HT1080 (cell line): Measurements from ENCODE around the gene WDR72.

RAMPAGE:
- cytosol, long total RNA: no peak
- long total RNA: no peak
- nucleus, long total RNA: no peak
Observed at GRCh38 chr15:51846411-51846911, 17.0 kb downstream of the TMOD3 start.

RAMPAGE:
- cytosol, long total RNA: no peak
- long total RNA: no peak
- nucleus, long total RNA: no peak
Observed at GRCh38 chr15:51907606-51907828, 64.1 kb downstream of the LEO1 start.

RAMPAGE:
- cytosol, long total RNA: no peak
- long total RNA: no peak
- nucleus, long total RNA: no peak
Observed at GRCh38 chr15:52069493-52070193, 42.9 kb downstream of the BCL2L10 start.

GRCh38 chr15:52248517-52249431 lies 46.8 kb downstream of the MYO5C start:
RAMPAGE:
- cytosol, long total RNA: no peak
- long total RNA: no peak
- nucleus, long total RNA: no peak

DNA sequence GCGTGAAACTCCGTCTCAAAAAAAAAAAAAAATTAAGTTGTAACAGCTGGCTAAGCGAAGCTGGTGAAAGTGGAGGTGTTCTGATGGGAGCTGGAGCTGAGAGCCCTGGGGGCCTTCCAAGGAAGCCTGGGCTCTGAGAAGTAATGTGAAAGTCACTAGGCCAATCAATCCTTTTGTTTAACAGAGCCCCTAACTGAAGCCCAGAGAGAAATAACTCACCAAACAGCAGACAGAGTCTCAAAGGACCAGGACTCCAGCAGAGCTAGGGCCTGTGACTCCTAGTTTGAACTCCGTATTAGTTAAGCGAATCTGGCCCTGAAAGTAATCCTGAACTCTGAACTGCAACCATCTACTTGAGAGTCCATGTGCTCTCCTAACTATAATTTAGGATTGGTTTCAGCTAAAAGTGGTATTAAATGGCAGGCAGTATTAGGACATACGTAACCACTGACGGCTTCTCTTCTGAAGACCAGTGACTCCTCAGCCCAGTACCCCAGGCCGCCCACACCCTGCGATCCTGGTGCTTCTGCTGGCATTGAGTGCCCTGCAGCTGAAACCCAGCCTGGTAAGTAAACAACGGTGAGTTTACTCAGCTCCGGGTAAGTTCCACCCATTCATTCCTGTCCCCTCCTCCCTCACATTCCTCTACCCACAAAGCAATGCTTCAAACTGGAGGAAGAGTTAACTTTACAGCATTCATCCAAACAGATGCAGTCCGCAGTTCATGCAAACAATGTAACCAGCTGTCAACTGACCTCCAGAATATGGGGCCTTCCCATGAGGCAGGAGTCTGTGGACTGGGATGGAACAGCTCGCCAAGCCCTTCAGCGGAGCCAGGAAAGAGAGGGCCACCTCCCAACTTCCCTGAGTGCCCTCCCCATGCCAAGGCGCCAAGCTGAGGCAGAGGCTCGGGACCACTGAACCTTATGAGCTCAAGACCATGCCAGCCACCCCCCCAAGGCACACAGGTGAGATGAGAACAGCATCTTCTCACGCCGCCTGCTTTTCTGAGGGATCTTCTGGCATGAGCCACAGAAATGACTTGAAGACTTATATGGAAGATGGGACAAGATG lies 7.3 kb downstream of the MYO5C start:
RAMPAGE:
- cytosol, long total RNA: no peak
- long total RNA: no peak
- nucleus, long total RNA: no peak

DNA sequence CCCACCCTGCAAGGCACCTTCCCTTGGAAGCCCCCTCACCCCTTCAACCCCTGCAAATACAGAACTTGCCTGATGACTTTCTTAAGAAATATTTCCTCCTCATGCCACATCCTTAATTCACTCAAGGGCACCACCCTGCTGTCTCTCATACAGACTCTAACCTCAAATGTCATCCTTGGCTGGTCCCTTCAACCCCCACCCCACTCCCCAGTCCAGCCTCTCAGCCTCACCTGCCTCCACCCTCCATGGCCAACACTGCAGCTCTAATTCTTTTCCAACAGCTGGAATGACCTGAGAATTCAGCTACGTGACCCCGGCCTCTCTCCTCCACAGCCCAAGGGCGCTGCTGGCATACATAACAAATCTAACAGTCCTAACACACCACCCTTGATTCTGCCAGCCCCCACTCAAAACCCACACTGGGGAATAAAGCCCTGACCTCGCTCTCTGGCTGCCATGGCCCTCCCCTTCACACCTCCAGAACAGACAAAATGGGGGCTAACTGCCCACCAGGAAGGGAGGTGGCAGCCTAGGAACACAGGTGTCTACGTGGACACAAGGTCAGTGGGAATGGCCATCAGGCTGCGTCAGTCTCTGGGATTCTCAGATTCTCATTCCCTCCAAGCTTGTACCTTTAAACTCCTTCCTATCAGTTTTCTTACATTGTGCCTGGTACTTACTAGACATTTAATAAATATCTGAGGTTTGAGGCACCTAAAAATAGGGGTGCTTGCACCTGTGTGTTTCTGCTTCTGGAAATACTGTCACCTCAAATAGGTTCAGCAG lies 2.0 kb downstream of the MYO5C start:
RAMPAGE:
- cytosol, long total RNA: no peak
- long total RNA: no peak
- nucleus, long total RNA: no peak

RAMPAGE:
- cytosol, long total RNA: no peak
- long total RNA: no peak
- nucleus, long total RNA: no peak
Observed at GRCh38 chr15:52370138-52370485, 74.5 kb upstream of the MYO5C start.

RAMPAGE:
- cytosol, long total RNA: no peak
- long total RNA: no peak
- nucleus, long total RNA: no peak
Observed at GRCh38 chr15:52382968-52383599, 87.5 kb upstream of the MYO5C start.

GRCh38 chr15:52662887-52663446 lies 16.2 kb downstream of the ATOSA start:
RAMPAGE:
- cytosol, long total RNA: no peak
- long total RNA: no peak
- nucleus, long total RNA: no peak

GRCh38 chr15:52677749-52677963 lies 1.5 kb downstream of the ATOSA start:
RAMPAGE:
- cytosol, long total RNA: no peak
- long total RNA: no peak
- nucleus, long total RNA: no peak

DNA sequence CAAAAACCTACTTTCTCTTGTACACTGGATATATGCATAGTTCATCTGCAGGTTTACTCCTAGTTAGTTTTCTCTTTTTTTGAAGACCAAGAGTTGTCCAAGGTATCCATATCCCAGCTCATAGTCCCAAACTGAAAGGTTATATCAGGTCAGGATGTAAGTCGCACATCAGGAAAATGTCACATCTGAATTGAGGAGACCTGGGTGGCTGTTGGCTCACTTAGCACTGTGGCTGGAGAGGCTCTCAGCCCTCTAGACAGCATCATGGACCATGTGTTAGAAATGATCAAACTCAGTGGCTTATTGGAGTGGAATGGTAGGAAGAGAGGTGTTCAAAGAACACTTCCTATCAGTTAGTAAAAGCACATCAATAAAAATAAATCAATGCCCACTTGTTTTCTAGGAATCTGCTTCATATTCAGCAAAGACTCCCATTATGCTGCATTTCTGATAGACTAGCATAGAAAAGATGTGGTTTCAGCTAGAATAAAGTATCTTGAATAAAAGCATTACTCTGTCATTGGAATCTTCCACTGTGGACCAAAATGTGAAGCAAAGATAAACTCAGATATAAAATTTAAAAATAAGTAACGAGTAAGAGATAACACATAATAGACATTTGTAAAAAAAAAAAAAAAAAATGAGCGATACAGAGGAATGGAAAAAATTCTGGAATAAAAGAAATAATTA lies 309.5 kb downstream of the WDR72 start:
RAMPAGE:
- cytosol, long total RNA: no peak
- long total RNA: no peak
- nucleus, long total RNA: no peak

DNA sequence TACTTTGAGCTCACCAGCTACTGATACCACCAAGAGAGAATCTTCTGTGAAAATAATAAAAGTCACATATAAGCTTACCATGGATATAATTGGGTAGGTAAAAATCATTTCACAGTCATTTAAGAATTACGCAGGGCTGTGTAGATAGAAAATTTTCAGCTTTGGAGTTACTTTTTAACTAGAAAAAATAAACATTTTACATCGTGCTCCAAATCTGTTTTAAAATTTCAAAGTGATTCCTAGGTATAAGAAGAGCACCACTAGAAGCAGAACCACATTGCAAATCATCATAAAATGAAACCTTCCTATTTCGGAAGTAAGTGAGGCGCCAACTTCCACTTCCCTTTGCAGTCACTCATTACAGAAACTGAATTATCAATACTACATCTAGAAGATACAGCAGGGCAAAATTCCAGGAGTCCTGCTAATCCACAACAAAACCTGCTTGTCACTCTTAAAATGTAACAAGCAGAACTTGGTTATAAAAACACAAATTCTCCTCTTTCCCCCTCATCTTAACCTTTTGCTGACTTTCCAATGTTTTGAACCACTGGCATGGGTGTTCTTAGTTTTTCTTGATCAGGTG lies 44.9 kb downstream of the WDR72 start:
RAMPAGE:
- cytosol, long total RNA: no peak
- long total RNA: no peak
- nucleus, long total RNA: no peak

DNA sequence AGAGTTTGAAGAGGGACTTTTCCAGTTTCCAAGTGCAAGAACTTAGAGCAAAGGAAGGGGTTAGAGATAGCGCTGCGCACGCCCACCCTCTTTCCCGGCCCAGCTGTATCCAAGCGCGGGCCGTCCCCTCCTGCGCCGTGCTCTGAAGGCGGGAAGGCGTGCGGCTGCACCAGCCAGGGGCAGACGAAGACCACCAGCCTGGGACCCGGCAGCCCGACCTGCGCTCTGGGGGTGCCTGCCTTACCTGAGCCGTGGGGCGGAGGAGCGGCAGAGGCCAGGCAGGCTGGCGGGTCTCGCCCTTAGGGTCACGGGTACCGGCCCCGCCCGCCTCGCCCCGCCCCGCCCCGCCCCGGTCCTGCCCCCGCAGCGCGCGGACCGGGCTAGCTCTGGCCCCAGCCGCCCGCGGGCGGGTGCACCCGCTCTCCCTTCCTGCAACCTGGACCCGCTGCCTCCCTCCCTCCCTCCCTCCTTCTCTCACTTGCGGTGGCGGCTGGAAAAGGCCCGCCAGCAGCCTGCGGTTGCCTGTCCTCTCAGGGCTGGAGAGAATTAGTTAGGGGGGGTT lies at the start of gene WDR72:
TSS of gene WDR72 (minus strand) at position 275 of the 562 bp plus-strand sequence.
RAMPAGE:
- cytosol, long total RNA: no peak
- long total RNA: no peak
- nucleus, long total RNA: no peak

GRCh38 chr15:53830775-53831496 lies 71.5 kb upstream of the WDR72 start:
RAMPAGE:
- cytosol, long total RNA: no peak
- long total RNA: no peak
- nucleus, long total RNA: no peak

DNA sequence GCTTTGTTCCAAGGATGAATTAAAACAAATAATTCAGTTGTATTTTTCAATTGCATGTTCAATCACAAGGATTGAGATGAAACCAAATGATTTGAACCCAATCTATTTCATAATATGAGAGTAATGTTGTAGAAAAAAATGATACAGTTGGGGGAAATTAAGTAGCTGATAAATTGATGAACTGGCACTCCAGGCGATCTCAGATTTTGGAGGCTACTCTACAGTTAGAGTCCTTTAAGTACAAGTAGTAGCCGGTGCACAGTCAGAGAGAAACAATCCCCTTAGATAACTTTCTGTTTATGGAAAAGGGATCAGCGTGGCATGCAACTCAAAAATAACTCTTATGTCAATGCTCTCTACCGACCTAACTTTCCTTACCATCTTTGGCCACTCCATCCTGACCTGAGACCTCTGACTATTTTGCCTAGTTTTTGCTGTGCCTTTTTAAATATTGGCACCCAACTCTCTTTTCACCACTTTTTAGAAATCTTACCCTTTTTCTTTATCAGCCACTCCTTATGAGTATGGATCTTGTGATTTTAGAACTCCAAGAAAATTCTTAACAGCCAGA lies 299.6 kb downstream of the UNC13C start:
RAMPAGE:
- cytosol, long total RNA: no peak
- long total RNA: no peak
- nucleus, long total RNA: no peak

RAMPAGE:
- cytosol, long total RNA: no peak
- long total RNA: no peak
- nucleus, long total RNA: no peak
Observed at GRCh38 chr15:55514304-55514864, 6.3 kb upstream of the DNAAF4 start.

RAMPAGE:
- cytosol, long total RNA: no peak
- long total RNA: no peak
- nucleus, long total RNA: no peak
Observed at GRCh38 chr15:55915521-55916166, 77.8 kb downstream of the NEDD4 start.

GRCh38 chr15:55916971-55917535 lies 76.4 kb downstream of the NEDD4 start:
RAMPAGE:
- cytosol, long total RNA: no peak
- long total RNA: no peak
- nucleus, long total RNA: no peak

DNA sequence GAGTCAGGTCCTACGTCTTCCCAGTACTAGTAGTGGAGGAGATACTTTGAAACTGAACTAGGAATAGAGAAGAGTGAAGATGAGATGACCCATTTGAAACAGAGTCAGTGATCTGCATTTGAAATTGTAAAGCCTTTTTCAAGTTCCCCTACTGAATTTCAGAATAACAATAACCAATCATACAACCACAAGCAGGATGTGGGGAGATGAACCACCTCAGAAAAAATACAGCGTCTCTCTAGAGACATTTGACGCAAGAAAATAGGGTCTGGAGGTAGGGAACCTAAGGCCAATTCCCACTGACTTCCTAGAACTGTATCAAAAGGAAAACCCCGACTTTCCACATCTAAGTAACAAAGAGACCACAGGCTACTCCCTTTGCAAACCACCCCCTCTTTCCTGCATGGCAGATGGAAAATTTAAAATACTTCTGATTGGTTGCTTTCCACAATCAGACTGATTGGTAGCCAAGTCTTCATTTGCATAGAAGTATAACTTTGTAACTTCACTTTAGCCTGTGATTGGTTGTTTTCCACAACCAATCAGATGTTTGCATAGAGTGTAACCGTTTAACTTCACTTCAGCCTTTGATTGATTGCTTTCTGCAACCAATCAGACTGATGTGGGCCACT lies 49.9 kb upstream of the NEDD4 start:
RAMPAGE:
- cytosol, long total RNA: no peak
- long total RNA: no peak
- nucleus, long total RNA: no peak

RAMPAGE:
- cytosol, long total RNA: no peak
- long total RNA: no peak
- nucleus, long total RNA: no peak
Observed at GRCh38 chr15:56132849-56133630, 110.6 kb downstream of the RFX7 start.